Smooth muscle cell (in vitro differentiated cells): ENCODE measurements around a stretch of chr13.

GRCh38 chr13:39893717-39894121, 238.3 kb downstream of the COG6 start:
- RAMPAGE, long total RNA = no peak

DNA sequence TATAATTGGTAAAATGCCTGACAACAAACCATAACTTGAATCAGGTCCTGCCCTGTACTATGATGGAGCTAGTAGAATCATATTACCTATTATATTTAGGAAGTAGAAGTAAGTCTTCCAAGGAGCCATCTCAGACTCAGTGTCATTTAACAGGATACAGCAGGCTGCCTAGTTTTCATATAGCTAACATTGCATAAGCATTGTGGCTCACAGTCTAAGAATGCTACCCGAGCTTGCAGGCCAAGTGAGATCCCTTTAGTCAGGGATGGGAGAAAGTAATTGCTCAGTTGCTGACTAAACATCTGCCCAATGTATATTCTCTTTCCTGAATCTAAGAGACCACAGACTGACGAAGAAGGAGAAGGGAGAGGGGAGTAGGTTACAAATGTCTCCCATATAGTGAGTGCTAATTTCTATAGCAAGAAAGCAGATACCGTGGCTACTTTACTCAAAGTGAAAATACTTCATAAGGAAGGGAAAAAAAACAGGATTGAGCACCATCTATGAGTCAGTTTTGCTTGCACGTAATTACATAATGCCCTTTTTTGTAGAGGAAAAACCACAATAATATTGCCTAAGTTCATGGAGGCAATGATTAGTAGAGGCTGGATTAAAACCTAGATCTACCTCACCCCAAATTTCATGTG, 453.9 kb downstream of the COG6 start:
- RAMPAGE, long total RNA = no peak

GRCh38 chr13:40206104-40207279, 459.9 kb downstream of the FOXO1 start:
- RAMPAGE, long total RNA = no peak

- RAMPAGE, long total RNA = no peak
Observed at GRCh38 chr13:40344012-40344850, 322.2 kb downstream of the FOXO1 start.

GRCh38 chr13:40344851-40345223, 321.6 kb downstream of the FOXO1 start:
- RAMPAGE, long total RNA = no peak

- RAMPAGE, long total RNA = no peak
Observed at GRCh38 chr13:40389103-40390020, 277.1 kb downstream of the FOXO1 start.

DNA sequence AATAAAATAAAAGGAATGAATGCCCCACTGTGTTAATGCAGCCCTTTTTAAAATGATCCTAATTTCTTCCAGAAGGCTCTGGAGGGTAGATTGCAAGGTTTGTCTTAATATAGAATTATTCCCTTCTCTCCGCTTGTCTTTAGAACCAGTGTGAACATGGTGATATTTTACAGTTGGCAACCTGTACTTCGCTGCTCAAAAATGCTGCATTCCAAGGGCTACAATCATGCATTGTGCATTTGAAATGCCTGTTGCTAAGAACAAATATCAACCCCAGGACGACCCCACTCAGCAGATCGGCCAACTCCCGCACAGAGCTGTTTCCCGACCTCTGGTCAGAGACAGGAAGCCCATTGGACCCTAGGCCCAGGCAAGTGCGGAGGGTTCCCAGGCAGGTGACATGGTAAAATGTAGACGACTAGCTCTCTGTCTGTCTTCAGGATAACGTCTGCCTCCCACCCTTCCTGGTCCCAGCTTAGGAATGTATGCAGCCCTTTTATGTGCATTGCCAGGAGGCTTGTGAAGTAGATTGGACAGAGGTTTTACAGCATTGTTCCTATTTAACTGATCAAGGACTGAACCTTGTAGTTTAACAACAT, 263.5 kb downstream of the FOXO1 start:
- RAMPAGE, long total RNA = no peak

GRCh38 chr13:40441144-40441734, 225.2 kb downstream of the FOXO1 start:
- RAMPAGE, long total RNA = no peak

GRCh38 chr13:40552944-40553529, 113.4 kb downstream of the FOXO1 start:
- RAMPAGE, long total RNA = no peak

GRCh38 chr13:40735116-40735628, 35.8 kb downstream of the MRPS31 start:
- RAMPAGE, long total RNA = no peak

- RAMPAGE, long total RNA = no peak
Observed at GRCh38 chr13:40790920-40791461, 1.6 kb downstream of the SLC25A15 start.

- RAMPAGE, long total RNA = no peak
Observed at GRCh38 chr13:40792443-40793135, 3.2 kb downstream of the SLC25A15 start.

DNA sequence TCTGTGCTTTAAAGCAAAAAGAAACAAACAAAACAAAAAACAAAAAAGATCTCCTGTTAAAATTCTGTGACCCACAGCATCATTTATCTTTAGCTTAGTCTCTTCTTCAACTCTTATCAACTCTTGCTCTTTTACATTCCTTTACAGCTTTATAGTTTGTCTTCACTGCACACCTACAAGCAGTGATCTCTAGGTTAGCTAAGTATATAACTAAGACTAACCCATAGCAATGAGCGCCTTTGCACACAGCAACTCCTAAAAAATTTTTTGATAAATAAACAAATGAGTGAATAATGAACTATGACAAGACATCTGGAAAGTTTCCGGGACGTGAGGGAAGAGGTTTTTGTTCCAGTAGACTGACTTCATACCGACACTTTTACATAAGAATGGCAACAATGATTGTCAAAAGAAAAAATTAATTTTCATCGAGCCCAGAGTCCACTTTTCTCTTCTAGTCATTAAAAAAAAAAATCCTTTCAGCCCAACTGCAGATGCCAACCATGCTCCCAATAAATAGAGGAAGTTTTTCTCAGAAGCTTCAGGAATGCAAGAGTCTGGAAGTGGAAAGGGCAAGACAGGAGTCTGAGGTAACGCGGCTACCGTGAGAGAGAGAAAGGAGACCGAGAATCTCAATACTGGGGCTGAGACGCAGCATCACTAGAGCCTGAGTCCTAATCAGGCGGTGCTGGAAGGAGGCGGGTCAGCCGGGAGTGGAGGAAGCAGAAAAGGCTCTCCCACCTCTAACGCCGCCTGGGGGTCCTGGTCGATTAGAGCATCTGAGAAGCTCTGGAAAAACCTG, 98.2 kb downstream of the ELF1 start:
- RAMPAGE, long total RNA = no peak

DNA sequence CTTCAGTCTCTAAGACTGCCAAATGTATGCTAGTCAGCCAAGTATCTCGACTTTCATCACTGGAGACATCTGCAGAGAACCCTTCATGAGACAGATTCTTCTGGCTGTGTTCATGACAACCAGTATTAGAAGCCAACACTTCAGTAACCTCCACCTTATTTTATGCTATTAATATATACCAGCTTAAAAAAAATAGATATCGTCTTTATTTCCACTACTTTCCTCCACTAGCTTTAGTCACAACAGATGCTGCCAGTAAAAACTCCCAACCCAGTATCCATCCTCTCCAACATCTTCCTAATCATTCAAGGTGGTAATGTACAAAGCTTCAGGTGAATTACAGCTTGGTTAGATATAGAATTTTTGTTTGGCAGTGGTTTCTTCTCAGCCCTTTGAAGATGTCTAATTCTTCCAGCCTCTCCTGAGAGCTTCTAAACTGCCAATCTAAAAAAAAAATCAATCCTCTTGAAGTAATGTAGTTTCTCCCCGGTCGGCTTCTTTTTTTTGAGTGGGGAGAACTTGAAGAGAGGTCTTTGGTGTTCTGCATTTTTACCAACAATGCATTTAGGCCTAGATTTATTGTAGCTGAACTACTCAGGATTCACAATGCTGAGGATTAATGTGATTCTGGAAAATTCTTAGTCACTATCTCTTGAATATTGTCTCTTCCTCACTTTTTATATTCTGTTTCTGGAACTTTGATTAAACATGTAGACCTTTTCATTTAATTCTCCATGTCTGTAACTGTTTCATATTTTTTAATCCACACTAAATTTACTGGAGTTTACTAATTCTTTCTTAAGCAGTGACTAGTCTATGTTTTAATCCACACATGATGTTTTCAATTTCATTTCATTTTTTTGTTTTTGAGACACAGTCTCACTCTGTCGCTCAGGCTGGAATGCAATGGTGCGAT, 73.9 kb downstream of the ELF1 start:
- RAMPAGE, long total RNA = no peak

DNA sequence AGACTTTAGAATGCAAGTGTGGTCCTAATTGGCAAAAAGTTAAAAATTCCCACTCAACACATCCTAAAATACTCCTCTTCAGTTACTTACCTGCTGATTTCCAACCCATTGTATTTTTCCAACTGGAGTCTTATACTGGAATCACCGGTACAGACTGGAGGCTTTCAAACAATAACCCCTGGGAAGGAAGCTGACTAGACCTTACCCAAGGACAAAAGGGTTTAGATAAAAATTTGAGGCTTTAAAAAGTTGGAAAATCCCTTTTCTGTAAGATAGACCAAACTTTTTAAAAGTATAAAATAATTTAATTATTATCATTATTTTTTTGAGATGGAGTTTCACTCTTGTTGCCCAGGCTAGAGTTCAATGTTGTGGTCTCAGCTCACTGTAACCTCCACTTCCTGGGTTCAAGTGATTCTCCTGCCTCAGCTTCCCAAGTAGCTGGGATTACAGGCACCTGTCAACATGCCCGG, 70.4 kb downstream of the ELF1 start:
- RAMPAGE, long total RNA = no peak

- RAMPAGE, long total RNA = no peak
Observed at GRCh38 chr13:40952511-40953053, 66.5 kb downstream of the ELF1 start.

DNA sequence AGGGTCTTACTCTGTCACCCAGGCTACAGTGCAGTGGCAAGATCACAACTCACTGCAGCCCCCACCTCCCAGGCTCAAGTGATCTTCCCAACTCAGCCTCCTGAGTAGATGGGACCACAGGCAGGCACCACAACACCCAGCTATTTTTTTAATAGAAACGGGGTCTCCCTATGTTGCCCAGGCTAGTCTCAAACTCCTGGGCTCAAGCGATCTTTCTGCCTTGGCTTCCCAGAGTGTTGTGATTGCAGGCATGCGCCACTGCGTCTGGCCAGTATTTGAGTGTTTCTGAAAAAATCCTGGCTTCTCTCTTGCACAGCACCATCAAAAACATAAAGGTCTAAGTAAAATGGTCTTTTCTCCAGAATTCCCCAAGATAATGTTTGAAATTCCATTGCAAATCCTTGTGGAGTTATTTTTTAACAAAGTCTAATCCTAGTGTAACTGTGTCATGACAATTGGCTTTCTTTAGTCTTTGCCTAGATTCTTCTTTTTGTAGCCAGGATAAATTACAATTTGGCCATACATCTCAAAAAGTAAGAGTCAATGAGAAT, 47.8 kb downstream of the ELF1 start:
- RAMPAGE, long total RNA = no peak

GRCh38 chr13:40980562-40980939, 38.6 kb downstream of the ELF1 start:
- RAMPAGE, long total RNA = no peak

GRCh38 chr13:40981775-40982340, 37.3 kb downstream of the ELF1 start:
- RAMPAGE, long total RNA = no peak

DNA sequence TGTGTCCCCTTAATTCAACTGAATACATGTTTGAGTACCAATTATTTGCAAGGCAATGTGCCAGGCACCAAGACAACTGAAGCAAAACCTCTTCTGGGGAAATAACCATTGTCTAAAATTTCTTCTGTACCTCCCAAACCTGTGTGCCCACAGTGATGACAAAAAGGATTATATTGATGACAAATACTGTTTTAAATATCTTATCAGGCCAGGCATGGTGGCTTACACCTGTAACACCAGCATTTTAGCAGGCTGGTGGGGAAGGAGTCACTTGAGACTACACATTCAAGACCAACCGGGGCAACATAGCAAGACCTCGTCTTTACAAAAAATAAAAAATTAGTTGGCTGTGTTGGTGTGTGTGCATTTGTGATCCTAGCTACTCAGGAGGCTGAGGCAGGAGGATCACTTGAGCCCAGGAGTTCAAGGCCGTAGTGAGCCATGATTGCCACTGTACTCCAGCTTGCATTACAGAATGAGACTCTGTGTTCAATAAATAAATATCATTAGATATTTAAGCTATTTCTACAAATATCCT, 35.0 kb downstream of the ELF1 start:
- RAMPAGE, long total RNA = no peak